Lower leg skin (tissue), 2 donors: ENCODE measurements around a stretch of chr4.

DNA sequence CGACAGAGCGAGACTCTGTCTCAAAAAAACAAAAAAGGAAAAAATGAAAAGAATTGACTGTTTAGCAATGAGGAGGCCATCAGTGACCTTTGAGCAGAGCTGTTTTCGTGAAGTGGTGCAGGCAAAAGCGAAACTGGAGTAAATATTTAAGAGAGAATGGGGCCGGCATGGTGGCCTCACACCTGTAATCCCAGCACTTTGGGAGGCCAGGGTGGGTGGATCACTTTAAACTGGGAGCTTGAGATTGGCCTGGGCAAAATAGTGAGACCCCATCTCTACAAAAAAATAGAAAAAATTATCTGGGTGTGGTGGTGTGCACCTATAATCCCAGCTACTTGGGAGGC lies 25.0 kb downstream of the TBC1D14 start:
- PRO-cap, result no peak
- RAMPAGE, long total RNA, 2 experiments, result no peak in any of the 2 experiments

DNA sequence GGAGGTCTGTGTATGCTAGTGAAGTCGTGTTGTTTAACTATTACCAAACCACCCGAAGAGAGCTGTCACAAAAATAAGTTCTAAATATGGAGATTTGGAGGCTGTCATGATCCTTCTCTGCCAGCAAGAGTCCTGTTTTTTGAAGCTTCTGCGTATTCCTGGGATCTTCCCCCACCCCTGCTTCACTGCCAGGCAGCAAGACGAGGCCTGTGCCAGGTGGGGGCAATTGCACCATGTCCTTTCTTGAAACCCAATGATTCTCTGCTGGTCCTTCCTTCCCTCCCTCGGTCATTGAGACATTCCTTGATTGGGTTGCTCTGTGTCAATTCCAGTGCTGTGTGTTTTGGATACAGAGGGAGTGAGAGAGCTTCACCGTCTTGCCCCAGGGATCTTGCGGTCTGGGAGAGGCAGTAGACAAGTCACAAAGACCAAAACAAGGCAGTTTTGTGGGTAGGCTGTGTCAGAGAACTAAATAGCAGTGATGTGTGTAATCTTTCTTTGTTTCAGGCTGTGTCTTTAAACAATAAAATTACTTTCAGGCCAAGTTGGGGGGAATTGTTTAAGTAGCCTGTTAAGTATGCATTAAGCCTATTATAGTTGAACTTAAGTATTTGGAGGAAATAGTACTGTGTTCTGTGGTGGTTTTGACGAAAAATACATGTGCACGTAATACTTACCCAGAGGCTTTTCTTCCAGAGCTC lies 38.5 kb downstream of the CCDC96 start:
- PRO-cap, result no peak
- RAMPAGE, long total RNA, 2 experiments, result no peak in any of the 2 experiments

DNA sequence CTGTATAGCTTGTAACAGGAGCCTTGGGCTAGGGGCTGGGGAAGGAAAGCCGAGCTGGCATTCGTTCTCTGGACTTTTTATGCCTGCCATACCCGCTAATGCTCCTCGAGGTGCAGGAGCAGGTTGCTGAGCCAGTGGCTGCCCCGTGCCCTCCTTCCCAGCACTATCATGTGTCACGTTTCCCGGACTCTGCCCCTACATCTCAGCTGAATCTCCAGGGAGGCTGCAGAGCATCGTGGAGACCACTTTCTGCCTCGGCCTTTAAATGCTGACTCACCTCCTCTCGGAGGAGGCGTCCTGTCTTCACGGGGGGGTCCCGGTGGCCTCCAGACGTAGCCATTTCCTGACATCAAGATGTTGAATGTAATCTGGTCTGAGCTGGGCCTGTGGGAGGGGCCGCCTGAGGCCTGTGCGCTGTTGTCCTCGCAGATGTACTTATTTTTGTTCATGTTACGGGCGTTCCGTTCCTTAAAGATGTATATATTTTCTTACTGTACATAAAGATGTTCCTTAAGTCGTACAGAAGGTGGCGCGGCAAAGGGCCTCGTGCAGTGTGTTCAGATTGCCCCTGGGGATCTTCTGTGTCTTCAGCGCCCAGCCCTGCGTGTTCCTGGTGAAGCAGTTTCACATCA lies 10.8 kb downstream of the CCDC96 start:
- PRO-cap, result no peak
- RAMPAGE, long total RNA, 2 experiments, result no peak in any of the 2 experiments

- PRO-cap, result unidirectional peak, minus-strand start at chr4:7043969; unidirectional peak, minus-strand start at chr4:7044148
- RAMPAGE, long total RNA, 2 experiments, result no peak in any of the 2 experiments
Observed at GRCh38 chr4:7043887-7044314, 729 bp downstream of the TADA2B start.

DNA sequence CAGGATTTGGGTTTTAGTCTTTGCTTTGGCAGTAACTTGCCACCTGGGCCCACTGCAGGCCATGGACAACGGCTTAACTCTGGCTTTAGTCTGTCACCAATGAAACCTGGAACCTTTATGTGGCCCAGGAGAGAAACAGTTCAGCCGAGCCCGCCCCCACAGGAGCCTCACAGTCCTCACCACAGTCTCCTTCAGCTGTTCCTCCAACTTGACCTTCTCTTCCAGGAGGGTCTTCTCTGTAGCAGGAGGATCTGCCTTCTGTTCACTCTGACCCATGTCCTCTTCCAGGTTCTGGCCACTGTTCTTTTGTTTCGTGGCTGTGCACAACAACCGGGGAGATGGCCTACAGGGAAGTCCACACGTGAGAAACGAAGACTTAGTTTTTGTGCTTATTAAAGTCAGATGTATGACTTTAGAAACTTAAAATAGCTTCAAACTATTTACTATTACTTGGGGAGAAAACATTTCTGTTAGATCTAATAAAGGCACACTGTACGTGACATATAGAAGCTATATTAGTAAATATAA lies 3.9 kb downstream of the GRPEL1 start:
- PRO-cap, result no peak
- RAMPAGE, long total RNA, 2 experiments, result no peak in any of the 2 experiments

GRCh38 chr4:7250127-7250998 lies 58.0 kb downstream of the SORCS2 start:
- PRO-cap, result no peak
- RAMPAGE, long total RNA, 2 experiments, result no peak in any of the 2 experiments

DNA sequence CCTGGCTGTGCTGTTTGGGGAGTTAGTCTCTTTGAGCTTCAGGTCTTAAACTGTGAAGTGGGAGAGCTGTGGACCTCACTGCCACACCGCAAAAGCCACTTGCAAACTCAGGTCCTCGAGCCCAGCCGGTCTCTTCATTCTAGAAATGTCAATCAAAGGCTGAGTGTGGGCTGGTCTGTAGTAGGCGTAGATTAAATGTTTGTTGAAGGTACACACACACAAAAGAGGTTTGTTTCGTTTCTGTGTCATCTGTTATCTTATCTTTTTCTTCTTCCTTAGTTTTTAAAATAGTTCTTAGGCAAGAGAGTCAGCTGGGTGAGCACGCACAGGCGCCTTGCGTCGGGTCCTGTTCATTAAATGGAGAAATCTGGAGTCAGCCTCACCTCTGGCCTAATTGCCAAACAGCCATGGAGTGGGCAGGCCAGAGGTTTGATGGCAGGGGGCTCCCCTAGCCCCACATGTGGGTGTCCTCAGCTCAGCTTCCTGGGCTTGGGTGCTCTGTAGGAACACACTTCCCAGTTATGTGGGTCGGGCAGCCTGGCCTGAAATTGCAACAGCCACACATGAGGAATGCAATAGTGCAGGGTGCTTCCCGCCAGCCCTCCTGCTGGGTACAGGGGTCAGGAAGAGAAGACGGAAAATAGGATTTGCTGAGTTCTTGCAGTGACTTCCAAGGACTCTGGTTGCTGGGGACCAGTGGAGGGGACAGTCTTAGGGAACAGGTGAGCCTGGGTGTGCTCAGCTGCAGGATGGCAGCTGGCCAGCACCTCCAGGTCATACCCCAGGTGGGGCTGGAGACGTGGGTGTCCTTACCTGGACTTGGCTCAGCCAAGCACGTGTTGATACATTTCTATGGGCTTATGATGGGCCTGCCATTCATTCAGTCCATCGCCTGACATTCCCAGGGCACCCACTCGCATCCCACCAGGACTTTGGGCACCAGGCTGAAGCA lies 997 bp upstream of the PSAPL1 start:
- PRO-cap, result no peak
- RAMPAGE, long total RNA, 2 experiments, result no peak in any of the 2 experiments

- PRO-cap, result unidirectional peak, plus-strand start at chr4:7498960
- RAMPAGE, long total RNA, 2 experiments, result no peak in any of the 2 experiments
Observed at GRCh38 chr4:7498869-7499068, 64.0 kb upstream of the PSAPL1 start.

DNA sequence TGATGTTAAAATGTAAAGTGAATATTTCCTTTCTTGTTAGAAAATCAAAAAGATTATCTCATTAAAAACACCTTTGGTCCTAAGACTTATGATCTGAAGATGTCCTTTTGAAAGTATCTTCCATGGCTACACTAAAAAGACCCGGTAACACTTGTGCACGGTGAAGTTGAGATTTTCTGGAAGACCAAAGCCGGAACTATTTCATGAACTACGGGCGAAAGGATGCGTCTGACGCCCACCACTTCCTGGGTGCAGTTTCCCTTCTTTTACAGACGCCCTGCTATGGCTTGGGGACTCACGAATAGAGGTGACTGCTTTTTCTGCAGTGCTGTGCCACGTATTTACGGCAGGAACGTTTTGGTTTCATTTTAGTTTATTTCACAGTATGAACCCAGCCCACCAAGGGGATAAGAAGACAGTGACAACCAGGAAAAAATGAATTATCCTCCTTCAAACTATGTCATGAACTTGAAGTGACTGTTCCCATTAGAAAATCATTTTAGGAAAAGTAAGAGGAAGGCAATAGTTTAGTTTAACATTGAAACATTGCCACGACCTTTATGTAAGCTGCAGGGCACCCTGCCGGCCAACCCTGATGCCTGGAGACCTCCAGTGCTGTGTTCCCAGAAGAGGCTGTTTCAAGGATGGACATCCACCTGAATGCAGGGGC lies 180.4 kb downstream of the AFAP1 start:
- PRO-cap, result no peak
- RAMPAGE, long total RNA, 2 experiments, result no peak in any of the 2 experiments

GRCh38 chr4:7818018-7818668 lies 121.5 kb downstream of the AFAP1 start:
- PRO-cap, result no peak
- RAMPAGE, long total RNA, 2 experiments, result no peak in any of the 2 experiments

DNA sequence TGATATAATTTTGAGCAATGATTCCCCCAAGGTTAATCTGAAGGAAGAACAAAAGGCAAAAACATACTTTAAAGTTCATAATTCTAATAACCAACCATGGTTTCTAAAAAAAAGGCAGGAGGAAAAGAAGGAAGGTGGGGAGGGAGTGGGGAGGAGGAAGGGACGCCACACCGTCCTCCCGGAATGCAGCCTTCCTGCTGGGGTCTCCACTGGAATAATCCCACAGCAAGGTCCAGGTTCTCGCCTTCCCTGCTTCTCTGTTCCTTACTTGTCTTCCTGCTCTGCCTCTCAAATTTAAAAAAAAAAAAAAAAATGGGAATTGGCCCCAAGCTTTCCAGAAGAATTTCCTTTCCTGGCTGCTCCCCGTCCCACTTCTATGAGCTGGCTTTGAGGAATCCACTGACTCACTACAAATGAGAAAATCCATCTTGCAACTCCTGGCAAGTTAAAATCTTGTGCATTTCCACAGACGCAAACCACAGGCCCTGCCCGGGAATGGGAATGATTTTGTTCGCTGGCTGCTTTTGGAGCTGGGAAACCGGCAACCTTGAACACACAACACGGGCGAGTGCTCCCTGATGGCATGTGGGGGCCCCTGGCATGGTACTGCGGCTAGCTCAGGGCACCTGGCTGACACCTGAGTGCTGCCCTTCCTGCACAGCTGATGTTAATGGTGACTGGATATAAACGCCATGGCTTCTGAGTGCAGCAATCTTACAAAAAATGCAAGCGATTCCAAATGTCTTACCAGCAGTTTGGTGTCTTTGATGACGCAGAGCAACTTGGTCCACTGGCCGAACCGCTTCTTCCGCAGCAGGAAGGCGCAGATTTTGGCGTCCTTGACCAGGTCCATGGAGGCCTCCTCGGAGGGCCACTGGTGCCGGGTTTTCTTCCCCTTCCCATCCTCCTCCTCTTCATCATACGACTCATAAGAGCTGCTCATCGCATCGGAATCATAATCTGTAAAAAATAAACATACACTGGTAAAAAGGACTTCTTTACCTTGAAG lies 97.0 kb downstream of the AFAP1 start:
- PRO-cap, result bidirectional peak, plus-strand start at position 533 of the sequence, minus-strand start at position 259 of the sequence
- RAMPAGE, long total RNA, 2 experiments, result no peak in any of the 2 experiments

DNA sequence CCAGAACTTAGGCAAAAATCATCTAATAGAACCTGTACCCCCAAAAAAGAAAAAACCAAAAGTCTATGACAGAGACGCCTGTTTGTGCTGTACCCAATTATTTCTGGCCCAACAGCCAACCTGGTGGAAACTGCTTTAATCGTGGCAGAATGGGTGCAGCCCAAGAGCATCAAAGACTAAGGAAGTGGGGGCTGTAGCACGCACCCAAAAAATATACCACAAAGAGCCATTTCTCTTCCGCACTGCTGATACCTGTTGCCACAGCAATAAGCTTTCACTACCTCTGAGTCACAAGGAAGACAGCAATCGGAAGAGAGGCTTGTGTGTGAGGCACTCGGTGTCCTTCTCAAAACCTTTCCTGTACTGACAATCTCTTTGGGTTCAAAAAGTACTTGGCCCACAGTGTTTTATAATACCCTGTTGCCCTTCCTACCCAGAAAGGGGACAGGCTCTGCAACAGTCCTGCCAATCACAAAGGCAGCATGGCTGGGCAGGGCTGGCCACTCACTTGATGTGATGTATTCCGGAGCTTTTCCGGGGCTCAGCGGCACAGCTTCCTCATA lies 84.6 kb downstream of the AFAP1 start:
- PRO-cap, result no peak
- RAMPAGE, long total RNA, 2 experiments, result no peak in any of the 2 experiments

DNA sequence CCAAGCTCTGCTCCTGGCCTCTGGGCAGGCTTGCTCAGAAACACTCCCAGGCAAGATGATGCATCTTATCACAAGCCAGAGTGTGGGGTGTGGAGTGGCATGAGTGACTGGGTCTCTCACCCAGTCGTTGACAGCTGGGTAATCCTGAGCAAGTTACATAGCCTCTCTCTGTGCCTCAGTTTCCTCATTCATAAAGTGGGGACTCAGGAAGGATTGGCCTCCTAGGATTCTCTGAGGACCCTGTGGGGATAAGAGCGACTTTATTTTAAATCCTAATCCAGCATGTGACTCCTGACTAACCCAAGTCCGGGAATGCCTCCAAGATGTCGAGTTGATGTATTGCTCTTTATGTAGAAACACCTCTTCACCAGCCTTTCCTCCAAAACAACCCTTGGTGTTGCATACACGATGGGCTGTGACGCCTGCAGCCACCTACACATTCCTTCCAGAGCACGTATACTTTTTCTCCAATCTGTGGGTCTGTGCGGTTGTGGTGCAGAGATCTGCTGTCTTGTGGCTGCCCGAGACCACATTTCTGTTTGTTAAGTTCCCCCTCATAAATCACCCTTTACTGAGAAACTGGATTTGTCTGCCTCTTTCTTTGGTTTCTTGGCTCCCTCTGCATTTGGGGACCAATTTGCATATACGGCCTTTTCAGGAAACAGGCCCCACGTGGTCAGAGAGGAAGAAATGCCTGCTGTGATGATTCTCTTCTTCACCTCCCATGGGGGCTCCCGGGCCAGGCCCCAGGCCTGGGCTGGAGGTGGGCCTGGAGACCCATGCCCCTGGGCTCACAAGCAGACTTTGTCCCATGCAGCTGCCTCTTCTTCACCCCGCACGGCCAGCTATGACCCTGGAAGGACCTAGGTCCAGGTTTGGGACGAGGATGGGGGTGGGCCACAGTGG lies 21.1 kb upstream of the AFAP1 start:
- PRO-cap, result no peak
- RAMPAGE, long total RNA, 2 experiments, result no peak in any of the 2 experiments

DNA sequence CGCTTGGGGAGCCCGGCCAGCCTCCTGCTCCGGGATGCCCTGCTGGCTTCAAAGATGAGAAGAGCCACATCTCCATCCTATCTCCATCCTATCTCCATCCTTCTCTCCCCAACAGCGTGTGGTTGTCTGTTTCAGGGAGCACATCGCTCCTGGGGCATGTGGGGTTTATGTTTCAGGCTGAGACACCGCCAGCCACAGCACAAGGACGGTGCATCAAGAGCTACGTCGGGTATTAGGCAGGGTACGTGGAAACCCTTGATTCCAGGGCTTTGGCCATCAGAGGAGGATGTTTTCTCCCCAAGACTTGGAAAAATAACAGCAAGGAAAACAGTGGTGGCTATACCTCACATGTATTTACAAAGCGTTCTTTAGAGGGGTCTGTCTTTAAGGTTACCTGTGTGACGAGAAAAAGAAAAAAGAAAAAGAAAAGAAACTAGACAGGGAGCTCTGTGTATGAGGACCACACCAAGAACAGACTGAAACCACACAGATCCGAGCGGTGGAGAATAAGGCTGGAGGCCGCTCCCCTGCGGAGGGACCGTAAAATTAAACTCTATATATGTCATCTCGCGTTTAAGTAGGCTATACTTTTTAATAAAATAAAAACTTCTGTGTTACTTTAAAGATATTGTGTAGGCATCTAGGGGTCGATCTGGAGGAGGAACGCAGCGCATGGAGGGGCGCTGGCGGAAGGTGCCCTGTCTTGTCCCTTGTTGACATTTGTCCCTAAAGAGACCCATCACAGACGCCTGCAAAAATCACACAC lies 26.2 kb upstream of the AFAP1 start:
- PRO-cap, result no peak
- RAMPAGE, long total RNA, 2 experiments, result start-site peak on the minus strand in 1 of 2 experiments, centred at position 328 of the sequence, 5 reads per replicate

DNA sequence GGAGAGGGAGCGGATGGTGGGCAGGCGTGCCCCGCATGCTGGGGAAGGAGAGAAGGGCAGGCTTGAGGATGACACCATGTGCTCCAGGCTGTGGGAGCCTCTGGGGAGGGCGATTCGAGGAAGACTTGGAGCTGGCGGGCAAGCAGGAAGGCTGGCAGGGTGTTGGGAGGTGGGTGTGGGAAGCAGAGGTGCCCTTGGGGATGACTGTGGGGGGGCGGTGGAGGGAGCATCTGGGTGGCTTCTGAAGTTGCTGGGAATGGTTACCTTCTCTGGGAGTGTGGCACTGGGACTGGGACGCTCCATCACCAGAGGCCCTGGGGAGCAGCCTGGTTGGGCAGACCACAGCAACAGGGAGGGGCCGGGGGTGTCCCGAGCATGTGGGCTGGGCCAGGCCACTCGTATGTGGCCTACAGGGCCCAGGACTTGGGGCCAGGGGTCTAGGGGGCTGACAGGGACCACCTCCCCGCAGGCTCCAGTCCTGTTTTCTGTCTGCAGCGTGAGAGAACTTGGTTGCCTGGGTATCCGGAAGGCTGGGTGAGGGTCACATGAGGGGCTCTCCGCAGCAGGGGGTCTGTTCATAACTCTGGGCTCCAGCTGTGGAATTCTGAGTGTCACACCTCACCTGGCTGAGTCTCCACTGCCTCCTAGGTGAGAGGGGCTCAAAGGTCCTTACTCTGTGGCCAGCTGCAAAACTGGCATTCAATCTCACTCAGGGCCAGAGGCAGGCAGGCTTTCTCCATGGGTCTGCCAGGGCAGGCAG lies 31.0 kb upstream of the AFAP1 start:
- PRO-cap, result no peak
- RAMPAGE, long total RNA, 2 experiments, result no peak in any of the 2 experiments

- PRO-cap, result no peak
- RAMPAGE, long total RNA, 2 experiments, result no peak in any of the 2 experiments
Observed at GRCh38 chr4:7983150-7983837, 43.6 kb upstream of the AFAP1 start.

DNA sequence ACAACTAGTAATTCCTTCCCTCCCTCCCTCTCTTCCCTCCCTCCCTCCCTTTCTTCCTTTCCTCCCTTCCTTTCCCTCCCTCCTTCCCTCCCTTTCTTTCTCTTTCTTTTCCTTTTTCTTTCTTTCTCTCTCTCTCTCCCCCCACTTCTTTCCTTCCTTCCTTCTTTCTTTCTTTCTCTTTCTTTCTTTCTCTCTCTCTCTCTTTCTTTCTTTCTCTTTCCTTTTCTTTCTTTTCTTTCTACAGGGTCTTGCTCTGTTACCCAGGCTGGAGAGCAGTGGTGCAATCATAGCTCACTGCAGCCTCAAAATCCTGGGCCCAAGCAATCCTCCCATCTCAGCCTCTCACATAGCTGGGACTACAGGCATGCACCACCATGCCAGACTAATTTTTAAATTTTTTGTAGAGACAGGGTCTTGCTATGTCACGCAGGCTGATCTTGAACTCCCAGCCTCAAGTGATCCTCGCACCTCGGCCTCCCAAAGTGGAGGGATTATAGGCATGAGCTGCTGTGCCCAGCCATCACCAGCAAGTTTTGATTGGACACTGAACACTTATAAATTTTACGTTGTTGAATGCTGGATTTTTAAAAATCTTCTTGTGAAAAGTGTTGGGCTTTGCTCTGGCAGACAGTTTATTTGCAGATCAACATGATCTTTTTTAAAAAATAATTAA lies 63.6 kb downstream of the ABLIM2 start:
- PRO-cap, result no peak
- RAMPAGE, long total RNA, 2 experiments, result no peak in any of the 2 experiments

- PRO-cap, result no peak
- RAMPAGE, long total RNA, 2 experiments, result no peak in any of the 2 experiments
Observed at GRCh38 chr4:8112481-8113187, 46.0 kb downstream of the ABLIM2 start.

DNA sequence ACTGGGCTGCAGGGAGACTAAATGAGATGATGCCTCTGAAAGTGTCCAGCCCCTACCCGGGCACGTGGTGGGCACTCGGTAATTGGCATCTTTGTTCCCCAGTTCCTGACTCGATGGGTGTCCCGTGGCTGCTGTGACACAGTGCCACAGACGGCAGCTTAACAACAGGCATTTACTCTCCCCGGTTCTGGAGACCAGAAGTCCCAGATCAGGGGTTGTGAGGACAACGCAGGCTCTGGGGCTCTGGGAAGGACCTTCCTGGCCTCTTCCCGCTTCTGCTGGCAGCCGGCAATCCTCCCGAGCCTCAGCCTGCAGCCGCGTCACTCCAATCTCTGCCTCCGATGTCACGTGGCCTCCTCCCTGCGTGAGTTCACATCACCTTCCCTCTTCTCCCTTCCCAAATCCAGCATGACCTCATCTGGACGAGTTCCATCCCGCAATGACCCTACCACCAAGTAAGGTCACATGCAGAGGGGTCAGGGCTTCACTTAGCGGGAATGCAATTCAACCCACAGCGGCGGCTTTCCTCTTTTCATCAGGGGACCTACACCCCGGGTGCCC lies 25.7 kb downstream of the ABLIM2 start:
- PRO-cap, result no peak
- RAMPAGE, long total RNA, 2 experiments, result no peak in any of the 2 experiments

GRCh38 chr4:8150620-8151106 lies 8.0 kb downstream of the ABLIM2 start:
- PRO-cap, result no peak
- RAMPAGE, long total RNA, 2 experiments, result no peak in any of the 2 experiments